Amniotic epithelial cell (primary cell): ENCODE data around the genes MORN5 and GPR21.

- RRBS: no CpG with 5 or more reads among the region's 18 CpGs
Measured at GRCh38 chr9:121775941-121776403, 124.5 kb downstream of the DAB2IP start.

DNA sequence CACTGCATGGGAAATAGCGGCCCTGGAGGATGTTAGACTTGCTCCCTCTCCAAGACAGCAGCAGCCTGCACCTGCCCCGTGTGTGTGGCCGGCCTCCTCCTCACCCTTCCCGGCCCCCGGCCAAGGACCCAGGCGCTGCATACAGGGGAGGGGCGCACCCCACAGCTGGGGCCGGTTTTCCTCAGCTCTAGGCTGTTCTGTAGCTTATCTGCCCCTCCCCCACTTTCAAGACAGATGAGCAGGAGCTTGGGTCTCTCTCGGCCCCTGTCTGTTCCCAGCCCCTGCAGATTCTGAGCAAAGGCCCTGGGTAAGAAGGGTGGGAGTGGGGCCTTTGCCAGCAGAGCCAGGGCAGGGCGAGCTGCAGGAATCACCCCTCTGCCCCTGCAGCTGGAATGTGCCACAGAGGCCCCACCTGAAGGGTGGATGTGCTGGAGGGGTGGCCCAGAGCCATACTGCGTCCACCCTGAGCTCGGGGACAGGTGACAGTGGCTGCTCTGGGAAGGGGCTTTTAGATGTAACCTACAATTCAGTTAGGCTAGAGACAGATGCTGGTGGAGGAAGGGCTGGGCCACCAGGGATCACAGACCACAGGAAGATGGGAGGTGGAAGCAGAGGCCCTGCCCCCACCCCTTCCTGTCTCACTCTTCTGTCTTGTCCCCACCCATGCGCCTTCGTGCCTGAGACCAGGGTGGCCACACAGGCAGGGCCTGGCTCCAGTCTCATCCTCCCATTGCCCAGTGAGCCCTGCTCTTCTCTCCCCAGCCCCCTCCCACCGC lies 132.4 kb downstream of the DAB2IP start:
- RRBS: 35% methylated on average over 4 of the region's 15 CpGs

DNA sequence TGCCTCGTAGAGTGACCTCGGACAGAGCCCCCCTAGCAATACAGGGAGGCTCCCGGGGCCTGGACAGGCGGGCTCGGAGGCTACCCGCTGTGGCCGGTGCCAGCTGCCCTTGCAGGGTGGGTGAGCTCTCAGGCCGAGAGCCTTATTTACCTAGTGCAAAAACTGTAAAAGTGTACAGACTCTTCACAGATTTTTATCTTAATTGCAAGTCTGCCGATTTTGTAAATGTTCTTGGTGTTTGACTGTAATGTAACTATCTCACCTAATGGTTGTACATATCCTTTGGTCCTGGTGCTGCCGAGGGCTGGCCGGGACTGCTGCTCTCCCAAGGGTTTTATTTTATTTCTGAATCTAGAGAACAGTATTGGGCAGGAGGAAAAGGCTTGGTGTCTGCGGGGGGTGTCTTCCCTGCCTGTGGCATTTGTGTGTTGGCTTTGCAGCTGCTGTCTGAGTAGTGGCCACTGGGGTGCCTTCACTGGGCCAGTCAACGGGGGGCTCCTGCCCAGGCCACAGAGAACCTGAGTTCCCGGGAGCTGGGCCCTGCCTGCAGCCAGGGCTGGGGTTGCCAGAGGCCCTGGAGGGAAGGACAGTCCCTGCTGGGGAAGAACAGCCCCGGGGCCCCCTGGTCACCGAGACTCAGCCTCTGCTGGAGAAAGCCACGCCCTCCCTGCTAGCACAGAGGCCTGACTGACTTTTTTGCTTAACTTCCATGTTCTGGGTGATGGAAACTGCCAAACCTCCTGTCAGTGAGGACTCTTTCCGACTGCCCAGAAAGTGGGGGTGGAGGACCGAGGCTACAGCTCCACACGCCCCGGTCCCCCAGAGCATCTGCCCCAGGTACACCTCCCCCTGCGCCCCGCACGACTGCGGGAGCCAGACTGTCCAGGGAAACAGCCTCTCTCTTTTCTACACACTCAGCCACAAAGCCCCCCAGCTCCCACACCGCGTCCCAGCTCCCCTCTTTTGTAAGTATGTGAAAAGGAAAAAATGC lies 133.2 kb downstream of the DAB2IP start:
- RRBS: 70% methylated on average over 7 of the region's 27 CpGs

DNA sequence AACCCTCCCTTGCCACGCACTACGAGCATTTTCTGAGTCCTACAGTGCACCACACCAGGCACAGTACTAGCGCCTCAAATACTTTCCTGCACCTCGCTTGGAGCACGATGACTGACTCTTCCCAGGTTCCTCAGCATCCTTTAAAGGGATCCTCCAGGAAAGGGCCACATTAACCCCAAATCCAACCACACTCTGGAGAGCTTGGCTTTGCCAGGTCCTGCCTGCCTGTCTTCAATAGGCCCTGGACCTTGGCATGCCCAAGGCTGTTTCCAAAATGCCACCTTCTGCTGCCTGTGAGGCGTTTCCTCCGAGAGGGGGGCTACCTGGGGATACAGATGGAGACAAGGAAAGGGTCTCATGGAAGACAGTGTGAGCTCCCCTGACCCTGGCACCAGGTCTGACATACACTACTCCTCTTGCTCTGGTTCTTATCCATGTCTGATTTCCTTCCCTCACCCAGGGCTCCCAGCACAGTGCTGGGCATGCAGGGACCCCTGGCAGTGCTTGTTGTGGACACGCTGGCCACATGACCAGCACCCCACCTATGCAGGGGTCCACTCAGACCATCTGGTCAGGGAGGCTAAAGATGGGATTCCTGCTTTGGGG lies 170.0 kb downstream of the DAB2IP start:
- RRBS: no CpG with 5 or more reads among the region's 8 CpGs

- RRBS: no CpG with 5 or more reads among the region's 19 CpGs
Measured at GRCh38 chr9:121883716-121884685, 209.1 kb downstream of the TTLL11 start.

- RRBS: 2% methylated on average over 3 of the region's 37 CpGs
Measured at GRCh38 chr9:122159564-122160269, at the start of gene MORN5. TSS of gene MORN5 (plus strand) at chr9:122159908.

DNA sequence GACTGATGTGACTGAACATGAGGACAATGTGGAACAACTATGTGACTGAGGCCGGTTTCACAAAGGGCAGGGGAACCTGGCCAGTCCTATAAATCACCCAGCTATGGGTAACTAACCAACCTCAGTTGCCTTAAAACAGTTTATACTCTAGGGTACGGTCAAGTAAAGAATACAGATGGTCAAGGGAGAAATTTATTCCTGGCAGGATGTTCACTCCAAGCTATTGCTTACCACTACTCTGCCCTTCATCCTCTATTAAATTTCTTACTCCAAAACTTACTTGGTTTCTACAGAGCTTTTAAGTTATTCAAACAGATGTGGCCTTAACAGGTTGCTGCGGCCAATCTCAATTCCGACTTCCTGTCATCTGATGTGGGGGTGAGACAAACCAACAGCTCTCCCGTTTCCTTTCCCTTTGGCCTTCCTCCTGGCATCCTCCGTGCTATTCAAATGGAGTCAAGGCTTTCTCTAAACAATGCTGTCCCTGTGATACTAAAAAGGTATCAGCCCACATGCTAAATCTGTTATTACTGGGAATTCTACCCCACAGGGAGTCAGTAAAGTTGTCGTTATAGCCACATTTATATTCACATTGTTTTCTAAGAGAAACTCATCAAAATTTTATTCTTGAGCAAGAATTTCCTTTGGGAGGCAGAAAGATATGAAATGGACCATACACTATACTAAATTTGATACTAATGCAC lies 11.9 kb downstream of the RBM18 start:
- RRBS: no CpG with 5 or more reads among the region's 7 CpGs

GRCh38 chr9:122369601-122370167 lies 1.1 kb upstream of the PTGS1 start:
- RRBS: no CpG with 5 or more reads among the region's 6 CpGs

DNA sequence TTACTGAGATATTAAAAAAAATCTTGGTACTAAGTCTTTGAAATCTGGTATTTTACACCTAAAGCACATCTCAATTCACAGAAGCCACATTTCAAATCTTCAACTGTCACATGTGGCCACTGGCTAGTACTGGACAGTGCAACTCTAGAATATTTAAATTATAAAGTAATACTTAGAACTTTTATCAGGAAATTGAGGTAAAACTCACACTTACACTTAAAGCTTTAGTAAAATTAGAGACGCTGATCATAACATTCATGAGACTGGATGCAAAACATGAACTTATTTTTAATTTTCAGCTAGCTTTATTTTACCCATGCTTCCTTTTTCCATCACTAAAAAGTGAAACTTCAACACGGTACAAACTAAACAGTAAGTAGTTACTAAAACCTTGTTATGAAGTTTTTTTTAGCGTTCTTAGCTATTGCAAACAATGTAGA lies 2.2 kb downstream of the RC3H2 start:
- RRBS: no CpG with 5 or more reads among the region's 3 CpGs

DNA sequence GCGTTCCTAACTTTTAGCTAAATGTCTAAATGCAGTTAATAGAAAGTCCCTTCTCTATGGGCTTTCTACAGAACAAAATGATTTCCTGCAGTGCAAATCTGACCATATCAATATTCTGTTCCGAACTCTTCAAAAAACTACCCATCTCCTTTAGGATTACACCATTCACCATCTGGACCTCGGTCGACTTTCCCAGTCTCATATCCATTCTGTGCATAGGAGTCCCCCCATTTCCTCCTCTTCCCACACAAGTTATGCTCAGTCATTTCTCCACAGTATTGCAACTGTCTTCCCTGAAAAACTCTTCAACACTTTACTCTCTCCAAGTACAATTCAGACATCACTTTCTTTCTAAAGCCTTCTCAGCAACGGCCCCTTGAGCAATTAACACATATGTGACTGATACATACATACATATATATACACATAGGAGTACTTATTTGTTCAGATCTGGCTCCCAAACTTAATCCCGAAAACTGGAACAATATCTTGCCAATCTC lies 790 bp downstream of the ZBTB26 start:
- RRBS: no CpG with 5 or more reads among the region's 6 CpGs

DNA sequence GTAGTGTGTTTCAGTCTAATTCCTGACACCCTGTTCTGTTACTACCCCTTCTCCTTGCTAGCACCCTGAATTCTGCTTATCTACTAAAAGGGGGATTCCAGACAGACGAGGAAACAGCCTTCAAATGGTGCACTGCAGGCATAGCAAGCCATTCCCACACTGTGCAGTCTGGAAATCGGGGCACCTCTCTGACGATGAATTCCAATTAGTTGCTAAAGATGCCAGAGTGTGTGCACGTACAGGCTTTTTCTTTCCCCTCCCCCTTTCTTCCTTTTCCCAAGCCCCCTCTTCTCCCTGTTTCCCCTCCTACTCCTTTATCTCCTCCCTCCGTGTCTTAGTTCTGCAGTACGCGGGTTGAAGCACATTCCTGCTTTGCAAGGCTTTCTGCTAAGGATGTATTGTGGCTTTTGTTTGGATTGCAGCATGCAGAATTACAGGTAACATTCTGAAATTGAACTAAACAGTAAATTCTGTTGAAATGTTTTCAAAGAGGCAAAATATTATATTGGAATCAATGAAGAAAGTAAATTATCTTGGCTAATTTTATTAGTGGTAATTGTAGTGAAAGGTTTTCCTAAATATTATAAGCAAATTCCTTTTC lies at the start of gene GPR21:
Gene GPR21, plus strand, starts transcription at position 362 of the 601 bp plus-strand sequence.
- RRBS: no CpG with 5 or more reads among the region's 7 CpGs

DNA sequence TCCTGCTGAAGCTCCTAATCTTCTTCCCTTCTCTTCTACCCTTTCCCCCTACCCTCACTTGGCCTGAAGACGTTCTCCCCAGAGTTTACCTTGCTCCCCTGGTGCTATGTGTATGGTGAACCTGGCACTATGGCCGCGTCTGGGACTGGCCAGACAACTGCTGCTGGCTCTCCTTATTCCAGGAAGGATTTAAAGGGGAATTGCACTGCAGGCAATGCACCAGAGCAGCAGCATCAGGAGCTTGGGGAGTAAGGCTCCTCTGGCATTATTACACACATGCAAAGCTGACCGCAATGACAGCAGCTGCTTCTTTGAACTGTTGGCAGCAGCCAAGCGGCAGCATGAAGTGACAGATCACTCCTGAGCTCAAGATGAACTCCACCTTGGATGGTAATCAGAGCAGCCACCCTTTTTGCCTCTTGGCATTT lies 743 bp downstream of the GPR21 start:
- RRBS: no CpG with 5 or more reads among the region's 5 CpGs

GRCh38 chr9:123049550-123050000 lies 16.1 kb downstream of the GPR21 start:
- RRBS: no CpG with 5 or more reads among the region's 2 CpGs

- RRBS: no CpG with 5 or more reads among the region's 4 CpGs
Measured at GRCh38 chr9:123069984-123070672, 36.7 kb downstream of the GPR21 start.

- RRBS: no CpG with 5 or more reads among the region's 2 CpGs
Measured at GRCh38 chr9:123131364-123132131, 98.1 kb downstream of the GPR21 start.

GRCh38 chr9:123193028-123194294 lies 74.9 kb downstream of the STRBP start:
- RRBS: no CpG with 5 or more reads among the region's 10 CpGs

DNA sequence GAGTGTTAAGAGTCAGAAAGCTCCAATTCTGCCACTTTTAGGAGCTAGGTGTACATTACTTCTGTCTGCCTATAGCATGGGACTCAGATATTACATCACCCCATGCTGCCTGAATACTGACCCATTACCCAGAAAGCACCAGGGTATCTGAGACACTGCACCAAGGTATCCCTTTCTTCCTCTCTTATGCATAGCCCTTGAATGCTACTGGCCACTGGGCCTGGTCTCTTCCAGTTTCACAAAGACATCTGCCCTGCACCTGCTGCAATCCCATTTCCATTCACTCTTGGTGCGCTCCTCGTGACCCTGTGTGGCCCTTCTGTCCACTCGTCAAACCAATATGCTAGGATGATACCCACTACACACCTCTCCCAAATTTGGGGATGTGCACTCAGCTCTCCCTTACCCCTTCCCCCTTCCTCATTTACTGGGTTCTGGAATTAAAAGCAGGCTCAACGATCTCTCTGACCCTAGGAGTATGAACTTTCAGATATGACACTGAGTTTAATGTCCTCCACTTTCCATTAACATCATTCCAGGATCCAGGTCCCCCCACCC lies 2.4 kb downstream of the STRBP start:
- RRBS: no CpG with 5 or more reads among the region's 4 CpGs

GRCh38 chr9:123395042-123395823 lies 39.2 kb downstream of the CRB2 start:
- RRBS: no CpG with 5 or more reads among the region's 12 CpGs

- RRBS: no CpG with 5 or more reads among the region's 1 CpG
Measured at GRCh38 chr9:123482664-123483215, 126.7 kb downstream of the CRB2 start.

- RRBS: no CpG with 5 or more reads among the region's 11 CpGs
Measured at GRCh38 chr9:123518948-123519703, 163.1 kb downstream of the CRB2 start.